SJCRH30 (cell line): ENCODE data around the genes ANKRD50, LARP1B and PGRMC2.

DNA sequence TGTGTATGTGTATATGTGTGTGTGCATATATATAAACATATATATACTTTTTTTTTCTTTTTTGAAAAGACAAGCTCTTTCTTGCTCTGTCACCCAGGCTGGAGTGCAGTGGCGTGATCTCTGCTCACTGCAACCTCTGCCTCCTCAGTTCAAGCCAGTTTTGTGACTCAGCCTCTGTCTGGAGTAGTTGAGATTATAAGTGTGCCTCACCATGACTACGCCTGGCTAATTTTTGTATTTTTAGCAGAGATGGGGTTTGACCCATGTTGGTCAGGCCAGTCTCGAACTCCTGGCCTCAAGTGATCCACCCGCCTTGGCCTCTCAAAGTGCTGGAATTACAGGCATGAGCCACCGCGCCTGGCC lies 33.2 kb downstream of the BBS12 start:
- RAMPAGE, long total RNA: no peak

DNA sequence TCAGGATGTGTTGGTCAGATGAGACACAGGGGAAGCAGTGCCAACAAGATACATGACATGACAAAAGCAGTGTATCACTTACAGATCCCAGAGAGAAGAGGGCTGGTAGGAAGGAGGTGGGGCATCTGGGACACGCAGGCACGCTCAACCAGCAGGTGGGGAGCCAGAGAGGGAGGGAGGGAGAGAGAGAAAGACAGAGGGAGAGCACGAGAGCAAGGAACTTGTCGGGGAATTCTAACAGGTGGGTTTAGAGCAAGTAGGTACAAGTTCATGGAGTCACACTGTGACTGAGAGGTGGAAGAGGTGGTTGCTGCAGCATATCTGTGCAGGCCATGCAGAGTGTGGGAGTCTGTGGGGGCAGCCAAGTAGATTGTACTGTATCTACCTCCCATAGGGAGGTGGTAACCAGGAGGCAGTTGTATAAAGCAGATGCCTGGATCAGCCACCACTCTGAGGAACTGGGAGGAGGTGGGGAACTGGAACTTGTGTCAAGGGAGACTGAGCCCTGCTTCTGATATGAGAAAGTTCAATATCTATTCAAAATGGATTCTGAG lies 43.6 kb downstream of the BBS12 start:
- RAMPAGE, long total RNA: no peak

GRCh38 chr4:123343415-123344227 lies 53.0 kb upstream of the SPRY1 start:
- RAMPAGE, long total RNA: no peak

- RAMPAGE, long total RNA: no peak
Observed at GRCh38 chr4:123400029-123400454, 3.4 kb downstream of the SPRY1 start.

DNA sequence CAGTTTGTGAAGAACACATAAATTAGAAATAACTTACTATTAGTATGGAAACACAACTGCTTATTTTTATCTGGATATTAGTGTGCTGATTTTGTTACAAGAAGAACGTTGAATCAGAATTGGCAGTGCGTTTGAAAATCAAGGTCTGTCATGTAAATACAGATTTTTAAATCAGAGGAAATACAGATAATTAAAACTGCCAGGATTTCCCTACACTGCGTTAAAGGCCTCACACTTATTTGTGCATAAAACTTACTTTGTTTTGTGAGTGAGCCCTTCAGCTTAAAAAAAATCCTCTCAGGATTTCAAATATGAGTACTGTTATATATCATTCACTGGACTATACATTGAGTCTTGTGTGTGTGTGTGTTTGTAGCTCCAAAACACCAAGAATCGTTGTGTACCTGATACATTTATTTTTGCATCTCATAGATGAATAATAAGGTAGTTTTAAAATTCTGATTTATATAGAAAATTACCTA lies 4.0 kb downstream of the SPRY1 start:
- RAMPAGE, long total RNA: no peak

DNA sequence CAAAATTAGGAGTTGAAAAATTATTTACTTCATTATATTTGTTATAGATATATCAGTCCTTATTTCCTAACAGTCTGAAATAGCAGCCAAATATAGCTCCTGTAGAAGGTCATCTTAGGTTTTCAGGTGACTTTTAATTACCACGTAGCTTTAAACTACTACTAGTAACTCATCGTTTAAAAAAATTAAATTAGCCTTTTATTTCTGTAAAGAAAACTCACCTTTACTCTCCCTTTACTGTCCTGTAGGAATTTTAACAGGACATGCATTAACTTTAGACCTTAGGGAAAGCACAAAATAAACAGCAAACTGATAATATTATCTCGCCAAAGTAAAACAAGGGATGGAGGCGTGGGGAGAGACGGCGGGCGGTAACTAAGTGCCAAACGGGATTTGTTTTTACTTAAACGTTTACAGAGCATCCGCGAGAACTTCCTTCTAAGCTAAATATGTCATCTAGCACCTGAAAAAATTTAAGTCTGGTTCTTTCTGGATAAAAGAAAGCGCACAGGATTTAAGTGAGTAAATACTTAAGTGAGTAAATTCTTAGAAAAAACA lies 108.3 kb downstream of the SPRY1 start:
- RAMPAGE, long total RNA: no peak

DNA sequence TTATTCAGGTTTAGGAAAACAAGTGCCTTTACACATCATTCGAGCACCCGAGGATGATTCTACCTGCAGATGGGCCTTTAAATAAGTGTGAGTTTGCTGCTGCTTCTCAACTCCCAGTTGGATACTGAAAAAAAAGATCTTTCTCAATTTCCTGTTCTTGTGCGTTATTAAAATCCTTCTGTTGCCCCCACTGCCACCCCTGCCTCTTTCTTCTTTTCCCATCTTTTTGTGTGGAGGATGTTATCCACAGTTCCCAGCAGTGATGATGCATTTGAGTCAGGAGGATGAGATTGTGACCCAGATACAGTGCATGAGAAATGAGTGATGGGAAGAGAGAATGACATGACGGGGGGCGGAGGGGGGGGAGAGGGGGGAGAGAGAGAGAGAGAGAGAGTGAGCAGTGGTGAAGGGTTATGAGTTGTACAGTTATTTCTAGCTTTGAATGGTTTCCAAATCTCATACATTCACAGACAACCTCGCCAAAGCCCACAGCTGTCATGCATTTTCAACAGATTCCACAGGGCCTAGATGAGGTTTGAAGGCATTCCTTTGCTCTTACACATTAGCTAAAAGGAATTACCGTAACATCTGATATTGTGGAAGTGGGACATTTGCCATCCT lies 435.5 kb downstream of the SPRY1 start:
- RAMPAGE, long total RNA: no peak

DNA sequence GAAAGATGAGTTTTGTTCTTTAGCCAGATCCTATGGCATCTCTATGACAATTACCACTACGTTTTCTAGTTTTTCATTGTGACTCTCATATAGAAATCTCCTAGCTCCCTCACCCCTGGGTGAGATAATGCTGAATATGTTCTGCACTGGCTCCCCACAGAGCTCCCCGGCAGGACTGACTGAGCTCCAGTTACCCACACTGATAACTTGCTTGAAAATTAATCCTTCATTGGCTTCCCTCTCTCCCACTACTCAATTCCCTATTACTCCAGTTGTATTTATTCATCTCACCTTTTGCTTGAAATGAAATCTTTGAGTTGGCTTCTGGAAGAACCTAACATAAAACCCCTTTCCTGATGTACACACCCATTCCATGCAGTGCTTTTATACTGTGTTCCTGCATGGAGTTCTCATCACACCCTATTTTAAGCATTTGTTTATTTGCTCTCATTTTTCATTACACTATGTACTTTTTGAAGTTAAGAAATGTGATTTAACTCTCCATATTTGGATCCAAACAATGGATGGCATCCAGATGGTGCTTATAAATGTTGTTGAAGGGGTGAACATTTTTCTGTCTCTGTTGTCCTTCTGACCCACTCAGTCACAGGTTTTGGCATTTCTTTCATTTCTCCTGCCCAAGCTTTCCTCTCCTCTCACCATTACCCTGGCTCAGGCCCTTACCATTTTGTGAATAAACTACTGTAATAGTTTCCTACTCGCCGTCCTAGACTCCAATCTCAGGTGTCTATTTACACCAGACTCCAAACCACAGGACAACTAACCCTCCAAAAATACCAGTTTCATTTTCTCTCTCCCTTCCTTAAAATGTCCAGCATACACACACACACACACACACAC lies 623.4 kb downstream of the SPRY1 start:
- RAMPAGE, long total RNA: no peak

DNA sequence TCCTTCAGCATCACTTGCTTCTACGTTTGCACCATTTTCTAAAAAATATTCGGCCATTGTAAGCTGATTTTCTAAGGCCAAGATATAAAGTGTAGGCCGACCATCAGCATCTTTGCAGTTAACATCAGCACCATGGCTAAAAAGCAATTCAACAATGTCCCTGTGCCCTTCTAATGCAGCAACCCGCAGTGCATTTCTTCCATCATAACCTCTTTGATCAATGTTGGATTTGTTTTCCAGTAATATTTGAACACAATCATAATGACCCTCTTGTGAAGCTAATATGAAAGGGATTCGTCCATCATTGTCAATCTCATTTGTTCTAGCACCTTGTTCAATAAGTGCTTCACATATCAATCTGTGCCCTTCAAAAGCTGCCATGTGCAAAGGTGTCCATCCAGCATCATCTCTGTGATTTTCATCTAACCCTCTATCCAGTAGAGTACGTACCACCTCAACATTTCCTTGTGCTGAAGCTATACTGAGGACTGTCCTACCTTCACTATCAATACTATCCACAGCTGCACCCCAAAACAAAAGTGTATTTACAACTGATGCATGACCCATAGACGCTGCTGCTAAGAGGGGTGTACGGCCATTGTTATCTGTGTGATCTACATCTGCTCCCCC lies 42.1 kb downstream of the ANKRD50 start:
- RAMPAGE, long total RNA: no peak

DNA sequence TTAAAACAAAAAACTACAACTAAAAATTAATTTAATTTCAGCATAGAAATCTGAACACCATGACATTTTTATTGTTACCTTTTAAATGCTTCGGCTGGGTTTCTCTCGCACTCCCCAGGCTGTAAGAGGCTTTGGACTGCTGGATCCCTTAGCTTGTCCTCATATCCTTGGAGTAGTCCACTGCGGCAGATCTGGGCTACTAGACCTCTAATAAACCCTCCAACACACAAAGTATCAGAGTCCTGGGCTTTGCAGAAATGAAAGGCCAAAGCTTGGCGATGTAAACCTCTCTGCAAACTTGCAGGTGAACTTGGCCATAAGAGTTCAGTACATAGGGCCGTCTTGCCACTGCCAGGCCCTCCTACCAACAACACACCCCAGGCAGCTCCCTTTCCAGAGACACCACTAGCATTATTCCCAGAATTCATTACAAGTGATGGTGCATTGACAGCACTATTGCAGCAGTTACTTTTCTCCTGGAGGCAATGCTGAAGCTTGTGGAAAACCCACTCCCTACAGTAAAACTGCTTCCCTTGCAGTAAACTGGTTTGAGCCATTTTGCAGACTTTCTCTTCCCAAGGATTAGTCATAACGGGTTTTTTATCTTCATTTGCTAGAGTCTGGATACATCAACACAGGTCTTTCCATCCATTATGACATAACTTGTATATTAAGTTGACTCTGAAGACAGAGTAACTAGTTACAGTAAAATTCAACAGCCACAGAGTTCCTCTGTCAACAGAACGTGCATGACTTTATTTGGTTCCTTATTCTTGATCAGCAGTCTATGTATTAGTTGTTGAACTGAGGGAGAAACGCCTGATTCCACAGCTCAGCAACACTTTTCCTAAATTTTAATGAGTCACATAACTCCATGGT lies 2.4 kb downstream of the ANKRD50 start:
- RAMPAGE, long total RNA: no peak

DNA sequence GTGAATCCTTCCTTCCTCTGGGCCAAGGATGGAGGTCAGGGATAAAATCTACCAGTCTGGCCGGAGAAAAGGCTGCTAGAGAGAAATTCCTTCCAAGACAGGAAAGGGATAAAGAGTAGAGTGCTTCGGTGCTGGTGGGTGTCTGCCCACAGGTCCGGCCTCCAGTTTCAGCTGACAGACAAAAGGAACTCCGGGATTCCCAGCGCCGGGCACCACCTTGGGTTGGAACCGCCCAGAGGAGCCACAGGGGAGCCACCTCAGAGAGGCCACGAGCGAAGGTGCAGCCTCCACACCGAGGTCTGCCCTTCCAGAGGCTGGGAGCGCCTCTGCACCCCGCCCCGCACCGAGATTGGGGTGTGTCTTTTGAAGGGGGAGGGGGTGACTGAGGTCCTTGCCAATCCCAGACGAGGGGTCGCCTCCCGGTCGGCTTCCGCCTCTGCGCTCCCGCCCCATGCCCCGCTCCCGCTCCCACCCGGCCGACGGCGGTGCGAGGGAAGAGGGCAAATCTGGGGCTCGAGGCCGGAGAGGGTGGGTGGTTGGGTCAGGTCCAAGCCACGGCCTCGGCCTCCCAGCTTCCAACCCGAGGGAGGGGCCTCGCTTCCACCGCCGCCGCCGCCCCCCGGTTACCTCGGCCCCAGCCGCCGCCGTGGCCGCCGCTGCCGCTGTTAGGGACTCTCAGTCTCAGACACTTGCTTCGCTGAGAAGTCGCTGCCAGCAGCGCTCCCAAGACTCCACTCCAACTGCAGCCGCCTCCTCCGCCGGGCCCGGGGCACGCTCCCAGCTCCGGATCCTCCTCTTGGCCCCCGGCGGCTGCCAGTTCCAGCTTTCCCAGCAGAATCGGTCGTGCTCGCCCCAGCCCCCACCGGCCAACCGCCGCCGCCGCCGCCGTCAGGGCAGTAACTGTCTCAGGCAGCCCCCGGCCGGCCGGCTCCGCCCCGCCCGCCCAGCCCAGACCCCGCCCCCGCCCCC lies at the start of gene ANKRD50:
TSS of gene ANKRD50 (minus strand) at position 902 of the 969 bp plus-strand sequence.
- RAMPAGE, long total RNA: start-site peak on the minus strand centred at position 898 of the sequence, 88 bp wide, 44 and 22 reads in 2 replicates

DNA sequence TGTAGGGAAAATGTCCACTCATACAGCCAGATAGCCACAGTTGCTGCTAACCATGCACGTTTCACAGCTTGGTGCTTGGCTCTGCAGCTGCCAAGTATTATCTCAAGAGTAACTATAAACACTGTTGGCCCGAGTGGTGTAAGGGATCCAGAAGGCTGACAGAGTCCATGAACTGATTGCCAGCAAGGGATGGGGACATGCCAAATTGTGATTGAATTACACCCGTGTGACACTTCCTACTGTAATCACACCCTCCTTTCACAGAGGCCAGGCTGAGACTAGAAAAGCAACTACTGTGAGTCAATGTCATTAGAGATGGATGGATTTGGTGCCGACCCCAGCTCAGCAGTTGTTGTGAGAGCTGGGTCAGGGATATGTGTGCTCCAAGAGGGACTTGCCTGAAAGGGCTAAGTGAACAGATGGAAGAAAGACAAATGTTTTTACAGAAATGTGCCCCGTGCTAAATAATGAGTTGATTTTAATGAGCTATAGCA lies 224.0 kb upstream of the ANKRD50 start:
- RAMPAGE, long total RNA: no peak

DNA sequence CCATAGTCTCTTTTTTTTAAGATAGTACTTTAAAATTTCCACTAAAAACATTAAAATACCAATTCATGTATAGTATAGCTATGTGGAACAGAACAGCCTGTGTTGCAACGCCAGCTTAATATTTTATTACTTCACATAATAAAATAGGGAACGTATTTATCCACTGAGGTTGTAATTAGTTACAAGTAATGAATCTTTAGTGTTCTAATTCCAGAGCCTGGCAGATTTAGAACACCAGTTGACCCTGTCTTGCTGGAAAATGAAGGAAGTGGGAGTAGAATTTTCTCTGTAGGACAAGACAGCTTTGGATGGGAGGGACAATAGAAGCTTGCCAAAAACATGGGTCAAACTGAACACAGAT lies 20.0 kb downstream of the FAT4 start:
- RAMPAGE, long total RNA: no peak

GRCh38 chr4:125365813-125366071 lies 51.0 kb downstream of the FAT4 start:
- RAMPAGE, long total RNA: no peak

- RAMPAGE, long total RNA: no peak
Observed at GRCh38 chr4:127708813-127709457, 21.3 kb upstream of the SLC25A31 start.

- RAMPAGE, long total RNA: start-site peak on the plus strand at chr4:128061281-128061316, 75 and 13 reads in 2 replicates
Observed at GRCh38 chr4:128060890-128061618, at the start of gene LARP1B. LARP1B (plus strand) TSS chr4:128061312.

GRCh38 chr4:128286909-128287879 lies at the start of gene PGRMC2:
PGRMC2 (minus strand) TSS chr4:128287813.
- RAMPAGE, long total RNA: no peak

DNA sequence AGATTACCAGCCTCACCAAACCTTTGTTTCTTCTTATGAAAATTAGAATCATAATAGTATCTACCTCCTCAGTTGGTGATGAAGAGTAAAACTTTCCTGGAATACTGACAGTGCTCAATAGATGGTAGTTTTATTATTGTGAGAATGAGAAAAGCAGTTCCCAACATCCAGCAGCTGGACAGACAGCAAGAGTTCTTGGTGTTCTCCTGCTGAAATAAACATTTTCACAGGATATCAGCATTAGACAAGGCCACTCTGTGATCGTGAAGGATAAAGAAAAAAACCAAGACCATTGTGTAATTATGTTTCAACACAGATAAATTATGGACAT lies 136.7 kb upstream of the PGRMC2 start:
- RAMPAGE, long total RNA: no peak

DNA sequence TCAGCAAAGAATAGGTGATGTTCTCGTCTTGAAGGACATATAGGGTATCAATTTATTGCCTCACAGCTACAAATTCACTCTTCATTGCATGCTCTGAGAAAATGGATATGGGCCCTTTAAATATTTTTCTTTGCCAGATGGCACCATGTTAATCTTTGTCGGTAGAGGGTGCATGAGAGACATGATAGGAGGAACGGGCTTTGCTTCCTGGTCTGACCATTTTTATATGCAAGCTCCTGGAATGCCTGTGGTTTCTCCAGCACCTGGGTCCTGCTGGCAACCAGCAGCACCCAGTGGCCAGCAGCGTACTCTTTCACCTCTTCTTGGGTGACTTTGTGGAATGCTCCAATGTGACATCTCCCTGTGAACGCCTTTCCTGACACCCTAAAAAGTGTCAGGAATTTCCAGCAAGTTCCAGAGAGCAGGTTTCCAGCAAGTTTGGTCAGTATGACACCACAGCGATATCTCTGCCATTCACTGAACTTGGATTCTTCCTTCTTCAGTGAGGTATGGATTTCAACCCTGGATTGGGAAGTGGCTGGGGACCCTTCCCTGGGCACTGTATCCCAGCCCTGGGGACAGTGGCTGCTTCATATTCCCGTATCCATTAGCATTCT lies 140.3 kb upstream of the PGRMC2 start:
- RAMPAGE, long total RNA: no peak

DNA sequence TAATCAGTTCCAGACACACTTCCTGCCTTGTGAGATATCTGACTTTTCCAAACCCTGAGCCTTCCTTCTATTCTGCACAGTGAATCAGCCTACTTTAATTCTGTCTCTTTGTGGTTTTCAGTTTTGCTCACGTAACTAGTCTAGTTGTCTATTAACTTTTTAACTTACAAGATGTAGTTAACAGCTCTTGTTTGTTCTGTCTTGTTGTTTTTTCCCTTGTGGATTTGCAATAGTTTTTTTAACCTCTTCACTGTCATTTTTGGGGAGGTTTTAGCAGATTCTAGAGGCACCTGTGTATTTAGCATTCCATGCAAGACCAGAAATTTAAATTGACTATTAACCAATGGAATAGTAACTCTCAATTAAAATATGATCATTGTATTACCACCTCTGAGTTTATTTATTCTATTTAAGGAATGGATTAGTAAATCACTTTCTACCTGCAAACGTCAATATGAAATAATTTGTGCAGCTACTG lies 948.0 kb downstream of the C4orf33 start:
- RAMPAGE, long total RNA: no peak